Skeletal muscle satellite cell (primary cell): ENCODE measurements around the genes C5orf24, DCANP1, CXCL14, TGFBI and SMAD5.

- CAGE, long polyA plus RNA = no peak
These were observed 42.6 kb downstream of the JADE2 start for GRCh38 chr5:134567956-134568494.

DNA sequence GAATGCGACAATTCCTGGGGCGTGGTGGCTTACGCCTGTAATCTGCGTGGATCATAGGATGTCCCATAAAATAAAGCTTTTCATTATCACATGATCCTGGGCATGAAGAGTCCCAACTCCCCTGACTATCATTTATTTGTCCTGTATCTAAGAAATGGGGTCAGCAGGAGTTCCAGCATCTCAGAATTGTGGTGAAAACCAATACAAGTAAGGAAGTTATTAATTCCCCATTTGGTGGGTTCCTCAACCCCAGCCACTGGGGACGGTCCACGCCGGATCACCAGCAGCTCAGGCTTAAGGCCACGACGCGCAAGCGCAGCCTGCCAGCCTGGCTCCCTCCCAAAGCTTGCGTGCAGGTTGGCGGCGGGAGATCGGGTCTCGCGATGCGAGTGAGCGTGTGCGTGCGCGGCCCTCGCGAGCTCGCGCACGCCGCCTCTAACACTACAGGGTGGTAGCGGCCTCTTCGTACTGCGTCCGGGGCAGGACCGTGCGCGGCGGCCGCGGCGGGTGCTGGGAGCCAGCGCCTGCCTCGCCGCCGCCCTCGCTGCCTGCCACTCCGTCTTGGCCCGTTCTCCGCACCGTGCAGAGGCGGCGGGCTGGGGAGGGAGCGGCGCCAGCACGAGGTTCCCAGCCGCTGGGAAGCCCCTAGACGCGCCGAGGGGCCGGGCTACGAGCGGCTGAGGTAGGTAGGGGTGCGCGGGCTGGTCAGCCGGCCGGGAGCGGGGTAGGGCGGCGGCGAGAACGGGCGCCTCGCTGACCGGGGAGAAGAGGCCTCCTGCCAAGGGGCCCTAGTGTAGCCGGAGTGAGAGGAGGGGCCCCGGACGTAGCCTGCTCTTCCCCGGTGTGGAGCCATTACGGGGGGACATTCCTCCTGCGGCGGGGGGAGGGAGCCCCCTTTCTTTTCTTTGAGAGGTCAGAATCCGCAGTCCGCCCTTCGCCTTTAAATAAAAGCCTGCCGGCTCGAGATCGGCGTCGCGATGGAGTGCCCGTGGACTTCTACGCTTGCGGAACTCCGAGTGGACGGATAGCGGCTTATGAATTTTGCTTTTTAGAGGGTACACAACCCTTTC is at the start of gene C5orf24:
TSS of gene C5orf24 (plus strand) at position 438 of the 1,070 bp plus-strand sequence.
- CAGE, long polyA plus RNA = no peak

DNA sequence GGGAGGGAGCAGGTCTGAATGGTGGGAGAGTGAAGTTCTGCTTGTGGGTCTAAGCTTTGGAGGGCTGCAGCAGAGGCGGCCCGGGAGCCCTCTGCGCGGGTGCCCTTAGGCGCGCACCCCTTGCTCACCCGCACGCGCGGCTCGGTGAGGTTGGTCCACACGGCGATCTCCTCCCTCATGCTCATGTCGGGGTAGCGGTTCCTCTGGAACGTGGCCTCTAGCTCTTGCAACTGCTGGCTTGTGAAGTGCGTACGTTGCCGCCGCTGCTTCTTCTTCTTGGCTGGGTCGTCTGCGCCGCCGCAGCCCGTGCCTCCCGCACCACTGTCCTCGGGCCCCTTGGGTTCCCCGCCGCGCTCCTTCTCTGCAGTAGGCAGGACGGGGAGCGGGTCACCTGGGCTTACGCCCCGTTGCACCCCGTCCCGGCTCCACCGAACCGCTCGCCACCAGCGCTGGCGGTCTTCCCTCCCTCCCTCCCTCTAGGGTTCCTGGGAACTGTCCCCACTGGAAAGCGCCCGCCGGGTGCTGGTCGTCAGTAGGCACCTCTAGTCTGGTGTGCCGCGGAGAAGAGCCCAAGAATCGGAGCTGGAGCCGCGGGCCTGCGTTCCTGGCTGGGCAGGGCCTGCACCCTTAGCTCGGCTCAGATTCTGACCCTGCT is 2.8 kb downstream of the PITX1 start:
- CAGE, long polyA plus RNA = no peak

GRCh38 chr5:135233015-135233489 is 166.0 kb downstream of the MACROH2A1 start:
- CAGE, long polyA plus RNA = no peak

- CAGE, long polyA plus RNA = no peak
These were observed 10.1 kb downstream of the MACROH2A1 start for GRCh38 chr5:135388924-135389342.

DNA sequence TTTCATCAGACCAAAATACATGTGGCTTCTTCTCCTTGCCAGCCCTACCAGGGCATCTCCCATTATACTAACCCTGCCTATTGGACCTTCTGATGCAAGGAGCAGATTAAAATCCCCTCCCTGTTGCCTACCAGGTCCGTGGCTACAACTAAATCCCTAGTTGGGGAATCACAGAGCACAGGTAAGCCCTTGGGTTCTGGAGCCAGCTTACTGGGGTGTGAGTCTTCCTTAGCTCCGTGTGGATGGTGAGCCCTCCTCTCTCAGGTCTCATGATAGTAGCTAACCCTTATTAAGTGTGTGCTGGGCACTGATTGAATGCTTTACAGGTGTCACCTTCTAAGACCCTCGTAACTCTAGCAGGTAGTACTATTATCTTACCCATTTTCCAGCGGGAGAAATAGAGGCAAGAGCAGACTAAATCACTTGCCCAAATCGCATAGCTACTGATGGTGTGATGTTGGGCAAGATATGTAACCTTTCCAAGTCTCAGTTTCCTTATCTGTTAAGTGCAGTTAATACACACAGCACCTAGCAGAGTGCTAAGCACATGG is at the start of gene DCANP1:
TSS of gene DCANP1 (minus strand) at position 199 of the 551 bp plus-strand sequence.
- CAGE, long polyA plus RNA = no peak

- CAGE, long polyA plus RNA = no peak
These were observed 14.0 kb upstream of the TIFAB start for GRCh38 chr5:135466121-135466631.

DNA sequence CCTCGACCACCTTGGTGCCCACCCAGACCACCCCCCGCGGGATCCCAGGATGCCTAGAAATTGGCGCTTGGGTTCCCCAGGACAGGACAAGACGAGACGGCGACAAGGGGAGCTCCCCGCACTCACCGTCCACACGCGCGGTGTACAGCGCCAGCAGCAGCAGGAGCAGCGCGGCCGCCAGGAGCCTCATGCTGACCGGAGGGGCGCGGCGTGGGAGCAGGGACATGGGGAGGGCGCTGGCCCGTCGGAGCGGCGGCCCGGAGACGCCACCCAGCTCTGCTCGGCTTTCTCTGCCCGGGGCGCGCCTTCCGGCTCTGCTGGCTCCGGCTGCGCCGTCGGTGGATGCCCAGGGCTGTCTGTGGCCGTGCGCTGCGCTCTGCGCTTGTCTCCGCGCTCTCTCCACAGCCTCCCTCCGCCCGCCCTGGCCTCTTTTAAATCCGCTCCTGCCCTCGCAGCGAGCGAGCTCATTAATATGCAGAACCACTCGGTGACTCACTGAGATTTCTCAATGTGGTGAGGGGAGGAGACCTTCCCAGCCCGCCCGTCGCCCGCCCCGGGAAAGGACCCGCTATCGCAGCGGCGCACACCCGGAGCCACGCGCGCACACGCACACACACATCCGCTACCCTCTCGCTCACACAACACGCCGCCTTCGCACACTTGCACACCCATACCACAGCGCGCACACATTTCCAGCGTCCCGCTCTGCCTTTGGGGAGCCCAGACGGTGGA is at the start of gene CXCL14:
TSS of gene CXCL14 (minus strand) at position 403 of the 732 bp plus-strand sequence.
- CAGE, long polyA plus RNA = no peak

DNA sequence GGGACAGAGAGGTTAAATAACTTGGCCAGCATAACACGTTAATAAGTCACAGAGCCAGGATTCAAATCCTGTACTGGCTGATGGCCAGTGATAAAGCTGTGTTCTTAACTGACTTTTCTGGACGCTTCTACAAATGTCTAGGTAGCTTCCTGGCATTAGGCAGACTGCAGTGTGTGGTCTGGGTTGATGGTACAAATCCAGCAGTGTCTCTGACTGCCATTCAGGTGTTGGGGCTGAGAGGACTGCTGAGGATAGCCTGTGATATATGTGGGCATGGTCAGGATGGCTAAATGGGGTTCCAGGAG is 125.9 kb upstream of the CXCL14 start:
- CAGE, long polyA plus RNA = no peak

DNA sequence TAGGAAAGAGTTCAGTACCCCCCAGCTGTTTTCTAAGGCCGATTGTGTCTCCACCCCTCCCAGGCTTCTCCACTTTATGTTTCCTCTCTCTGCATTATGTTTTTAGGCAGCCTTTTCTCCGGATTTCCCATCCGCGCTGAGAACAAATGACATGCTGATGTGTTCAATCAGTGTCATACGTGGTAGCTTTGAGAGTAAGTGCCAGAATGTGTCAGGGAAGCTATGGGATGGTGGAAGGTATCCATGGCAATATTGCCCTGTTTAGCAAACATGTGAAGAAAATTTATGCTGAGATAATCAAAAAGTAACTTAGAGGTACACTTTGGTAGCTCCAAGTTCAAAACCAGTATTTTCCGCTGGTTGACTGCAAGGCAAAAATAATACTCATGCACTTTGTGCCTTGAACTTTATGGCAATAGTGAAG is 36.6 kb upstream of the LECT2 start:
- CAGE, long polyA plus RNA = no peak

DNA sequence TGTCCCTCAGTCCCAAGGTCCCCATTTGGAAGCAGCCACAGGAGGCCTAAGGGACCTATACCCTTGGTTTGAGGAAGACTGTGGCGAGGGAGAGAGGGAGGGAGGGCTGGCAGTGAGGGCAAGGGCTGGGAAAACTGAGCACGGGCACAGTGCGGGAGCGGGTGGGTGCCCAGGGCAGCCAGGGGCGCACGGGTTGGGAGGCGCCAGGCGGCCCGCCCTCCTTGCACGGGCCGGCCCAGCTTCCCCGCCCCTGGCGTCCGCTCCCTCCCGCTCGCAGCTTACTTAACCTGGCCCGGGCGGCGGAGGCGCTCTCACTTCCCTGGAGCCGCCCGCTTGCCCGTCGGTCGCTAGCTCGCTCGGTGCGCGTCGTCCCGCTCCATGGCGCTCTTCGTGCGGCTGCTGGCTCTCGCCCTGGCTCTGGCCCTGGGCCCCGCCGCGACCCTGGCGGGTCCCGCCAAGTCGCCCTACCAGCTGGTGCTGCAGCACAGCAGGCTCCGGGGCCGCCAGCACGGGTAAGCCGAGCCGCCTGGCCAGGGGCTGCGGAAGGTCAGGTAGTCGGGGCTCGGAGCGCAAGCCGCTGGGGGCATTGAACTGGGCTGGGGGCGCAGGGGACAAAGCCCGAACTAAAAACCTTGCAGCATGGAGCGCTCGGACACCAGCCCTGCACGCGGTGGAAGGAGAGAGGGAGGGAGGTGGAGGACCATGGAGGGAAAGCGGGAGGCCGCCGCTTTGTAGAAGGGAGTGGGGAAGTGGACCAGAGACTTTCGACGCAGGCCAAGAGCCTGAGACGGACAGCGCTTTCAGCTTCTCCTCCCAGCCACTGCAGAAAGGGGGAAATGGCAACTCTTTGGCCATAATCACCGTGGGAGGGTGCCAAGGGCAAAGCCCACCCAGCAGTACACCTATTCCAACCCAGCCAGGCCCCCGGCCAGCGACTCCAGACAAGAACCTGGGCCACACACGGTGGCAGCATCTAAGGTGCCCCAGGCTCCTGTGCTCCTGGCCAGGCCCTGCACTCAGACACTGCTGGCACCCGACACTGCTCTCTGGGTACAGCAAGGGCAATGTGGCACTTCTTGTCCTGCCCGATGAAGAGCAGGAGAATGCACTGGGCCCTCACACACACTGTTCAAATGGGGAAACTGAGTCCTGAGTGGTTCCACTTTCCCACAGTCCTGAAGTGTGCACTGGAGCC is at the start of gene TGFBI:
TSS of gene TGFBI (plus strand) at position 311 of the 1,195 bp plus-strand sequence.
- CAGE, long polyA plus RNA = start-site peak on the plus strand centred at position 301 of the sequence, 34 bp wide, 7,542 and 14,731 reads in 2 replicates; start-site peak on the plus strand centred at position 454 of the sequence, 112 bp wide, 602 and 800 reads in 2 replicates

DNA sequence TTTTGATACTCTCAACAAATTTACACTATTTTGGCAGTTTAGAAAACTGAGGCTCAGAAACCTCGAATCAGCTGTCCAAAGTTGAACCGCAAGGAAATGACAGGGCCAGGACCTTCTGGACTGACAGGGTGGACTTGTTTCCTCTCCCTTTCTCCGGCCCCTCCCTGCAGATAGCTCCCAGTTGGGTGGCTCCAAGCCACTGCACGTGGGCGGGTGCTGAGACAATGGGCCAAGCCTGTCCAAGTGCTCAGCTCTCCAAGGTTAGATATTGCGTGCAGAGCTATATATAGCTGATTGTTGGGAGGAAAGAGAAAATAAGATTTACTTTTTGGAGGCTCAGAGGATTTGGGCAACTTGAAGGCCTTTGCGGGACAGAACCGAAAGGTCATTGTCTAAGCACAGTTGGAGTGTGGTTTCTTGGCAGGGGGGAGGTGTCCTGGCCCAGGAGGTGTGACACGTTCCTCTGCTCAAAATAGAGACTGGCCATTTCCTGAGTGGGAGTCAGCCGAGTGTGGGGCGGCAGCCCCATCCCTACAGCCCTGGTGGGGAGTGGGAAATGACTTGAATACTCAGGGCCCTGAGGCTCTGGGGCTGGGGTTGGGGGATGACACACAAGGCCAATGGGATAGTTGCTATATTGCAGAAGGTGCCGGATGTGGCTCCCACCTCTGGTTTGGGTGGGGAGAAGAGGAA is 44.6 kb upstream of the SMAD5 start:
- CAGE, long polyA plus RNA = no peak

GRCh38 chr5:136132521-136132975 is at the start of gene SMAD5:
Gene SMAD5, plus strand, starts transcription at chr5:136132845.
- CAGE, long polyA plus RNA = no peak

DNA sequence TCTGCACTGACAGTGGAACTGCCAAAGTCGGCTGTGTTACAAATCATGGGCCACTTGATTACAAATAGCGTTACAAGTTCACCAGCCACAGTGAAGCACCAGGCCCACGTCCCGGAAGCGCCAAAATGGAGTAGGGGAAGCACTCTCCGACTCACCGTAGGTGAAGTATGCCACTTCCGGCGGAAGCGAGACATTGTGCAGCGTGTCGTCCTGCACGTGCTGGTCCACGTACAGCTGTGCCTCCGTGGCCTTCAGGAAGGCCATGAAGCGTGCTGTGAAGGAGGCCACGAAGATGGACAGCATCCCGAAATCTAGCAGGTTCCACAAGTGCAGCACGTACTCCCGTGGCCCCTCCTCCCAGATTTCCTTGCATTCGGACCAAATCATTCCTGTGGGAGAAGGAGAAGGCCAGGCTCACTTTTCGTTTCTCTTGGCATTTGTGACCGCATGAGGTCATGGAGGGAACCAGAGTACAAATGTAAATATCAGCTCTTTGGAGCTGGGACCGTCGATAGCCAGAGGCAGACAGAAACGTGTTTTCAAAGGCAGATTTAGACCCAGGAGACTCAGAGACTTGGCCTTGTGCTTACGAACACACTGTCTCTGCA is 58.6 kb upstream of the SMIM32 start:
- CAGE, long polyA plus RNA = no peak

GRCh38 chr5:137108913-137109320 is 390.2 kb downstream of the SPOCK1 start:
- CAGE, long polyA plus RNA = no peak

GRCh38 chr5:137263945-137264442 is 235.1 kb downstream of the SPOCK1 start:
- CAGE, long polyA plus RNA = no peak

DNA sequence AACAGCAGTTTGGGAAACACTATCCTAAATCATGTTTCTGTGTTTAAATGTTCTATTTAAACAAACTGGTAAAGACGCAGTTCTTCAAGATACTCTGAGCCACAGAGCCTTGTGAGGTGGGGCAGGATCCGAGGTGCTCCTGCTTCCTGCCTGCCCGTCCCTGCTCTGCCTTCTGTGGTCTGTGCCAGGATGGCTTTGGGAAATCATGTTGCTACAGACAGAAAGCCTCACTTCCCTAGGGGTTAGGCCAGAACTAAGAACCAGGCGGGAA is 67.5 kb upstream of the SPOCK1 start:
- CAGE, long polyA plus RNA = no peak

DNA sequence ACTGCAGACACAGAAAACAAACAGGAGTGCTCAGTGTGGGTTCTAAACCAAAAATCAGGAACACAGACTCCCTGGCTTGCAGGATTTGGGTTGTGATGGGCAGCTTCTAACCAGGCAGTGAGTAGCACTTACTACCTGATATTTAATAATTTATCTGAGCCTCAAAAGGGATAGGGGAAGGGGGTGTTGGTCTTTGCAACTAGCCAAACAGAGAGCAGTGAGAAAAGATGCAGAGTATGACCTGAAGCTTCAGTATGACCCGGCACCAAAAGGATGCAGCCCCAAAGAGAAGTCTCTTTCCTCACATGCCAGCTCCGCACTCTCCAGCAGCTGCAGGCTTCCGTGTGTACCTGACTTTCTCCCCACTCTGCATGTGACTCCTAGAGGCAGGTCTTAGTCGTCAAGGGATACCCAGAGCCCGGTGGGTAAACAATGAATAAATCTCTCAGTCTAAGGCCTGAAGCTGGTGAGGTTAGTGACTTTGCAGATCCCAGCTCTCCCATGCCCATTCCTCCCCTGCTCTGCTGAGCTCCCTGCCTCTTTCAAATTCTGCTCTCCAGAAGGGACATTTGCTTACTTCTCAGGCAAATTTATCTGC is 105.4 kb upstream of the SPOCK1 start:
- CAGE, long polyA plus RNA = no peak

- CAGE, long polyA plus RNA = no peak
These were observed 2.5 kb downstream of the HNRNPA0 start for GRCh38 chr5:137751252-137752560.

GRCh38 chr5:137977163-137977971 is 55.5 kb downstream of the FAM13B start:
- CAGE, long polyA plus RNA = no peak